A673 (cell line): ENCODE data around the genes TEX35 and AXDND1.

DNA sequence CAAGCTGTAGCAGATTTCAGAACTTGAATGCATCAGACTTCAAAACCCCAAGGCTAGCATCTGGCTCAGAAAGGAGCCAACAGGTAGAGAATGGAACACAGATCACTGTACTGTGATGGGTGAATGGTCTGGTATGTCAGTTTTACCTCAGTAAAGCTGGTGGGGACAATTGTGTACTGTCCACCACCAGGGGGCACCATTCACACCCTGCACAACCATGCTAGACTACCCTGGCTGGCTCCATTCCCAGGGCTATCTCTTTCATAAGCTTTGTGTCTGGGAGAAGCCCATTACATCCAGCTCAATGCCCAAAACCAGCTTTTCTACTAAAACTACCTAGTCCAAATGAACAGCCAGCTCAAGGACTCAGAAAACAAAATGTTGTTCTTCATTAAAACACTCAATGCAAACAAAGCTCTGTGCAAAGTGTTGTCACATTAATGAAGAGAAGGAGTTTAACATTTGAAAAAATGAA, 62.0 kb upstream of the SEC16B start:
- PRO-cap = no peak

GRCh38 chr1:178055935-178056494, 37.9 kb upstream of the RASAL2 start:
- PRO-cap = no peak

- PRO-cap = no peak
Measured at GRCh38 chr1:178184759-178185665, 91.1 kb downstream of the RASAL2 start.

DNA sequence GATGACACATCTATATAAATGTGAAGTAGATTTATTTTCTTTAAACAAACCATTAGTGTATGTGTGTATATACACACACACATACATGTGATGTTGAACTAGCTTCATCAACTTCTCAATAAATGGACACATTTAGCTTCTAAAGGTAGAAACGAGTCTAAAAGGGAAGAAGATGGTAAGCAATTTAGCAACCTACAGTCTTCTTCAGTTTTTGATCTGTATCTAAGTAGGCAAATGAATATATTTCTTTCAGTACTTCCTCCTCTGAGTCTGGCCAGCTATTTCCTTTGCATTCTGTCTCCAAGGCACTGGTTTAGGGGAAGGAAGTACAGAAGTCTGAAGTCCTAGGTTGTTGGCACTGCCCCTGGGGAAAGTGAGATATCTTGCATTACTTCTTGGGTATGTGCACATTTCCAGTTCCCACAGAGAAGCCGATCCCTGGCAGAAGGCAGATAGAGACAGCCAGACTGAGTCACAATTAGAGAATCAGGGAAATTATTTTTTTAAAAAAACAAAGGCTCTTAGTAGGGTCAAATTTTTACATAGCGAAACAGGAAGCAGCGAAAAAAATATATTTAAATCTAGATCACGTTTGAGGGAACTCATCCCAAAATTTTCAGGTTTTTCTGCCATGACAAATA, 98.7 kb downstream of the RASAL2 start:
- PRO-cap = no peak

GRCh38 chr1:178493667-178494053, 3.1 kb downstream of the CLEC20A start:
- PRO-cap = unidirectional peak, plus-strand start at chr1:178493949

- PRO-cap = no peak
Measured at GRCh38 chr1:178512743-178513286, at the start of gene TEX35. Gene TEX35 (plus strand): TSS chr1:178513109.

- PRO-cap = no peak
Measured at GRCh38 chr1:178529794-178530606, 17.1 kb downstream of the TEX35 start.

GRCh38 chr1:178614187-178614829, 101.4 kb downstream of the TEX35 start:
- PRO-cap = no peak

- PRO-cap = no peak
Measured at GRCh38 chr1:178862193-178862998, 8.5 kb downstream of the ANGPTL1 start.

- PRO-cap = no peak
Measured at GRCh38 chr1:178917916-178918380, 47.1 kb upstream of the ANGPTL1 start.

GRCh38 chr1:179029227-179030352, 3.9 kb downstream of the FAM20B start:
- PRO-cap = no peak

DNA sequence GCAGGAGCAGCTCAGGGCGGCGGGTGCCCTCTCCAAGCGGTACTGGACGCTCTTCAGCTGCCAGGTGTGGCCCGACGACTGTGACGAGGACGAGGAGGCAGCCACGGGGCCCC, 258 bp downstream of the TOR3A start:
- PRO-cap = no peak

- PRO-cap = no peak
Measured at GRCh38 chr1:179127204-179127525, 45.3 kb downstream of the TOR3A start.

GRCh38 chr1:179298832-179299322, 5.3 kb downstream of the SOAT1 start:
- PRO-cap = no peak

DNA sequence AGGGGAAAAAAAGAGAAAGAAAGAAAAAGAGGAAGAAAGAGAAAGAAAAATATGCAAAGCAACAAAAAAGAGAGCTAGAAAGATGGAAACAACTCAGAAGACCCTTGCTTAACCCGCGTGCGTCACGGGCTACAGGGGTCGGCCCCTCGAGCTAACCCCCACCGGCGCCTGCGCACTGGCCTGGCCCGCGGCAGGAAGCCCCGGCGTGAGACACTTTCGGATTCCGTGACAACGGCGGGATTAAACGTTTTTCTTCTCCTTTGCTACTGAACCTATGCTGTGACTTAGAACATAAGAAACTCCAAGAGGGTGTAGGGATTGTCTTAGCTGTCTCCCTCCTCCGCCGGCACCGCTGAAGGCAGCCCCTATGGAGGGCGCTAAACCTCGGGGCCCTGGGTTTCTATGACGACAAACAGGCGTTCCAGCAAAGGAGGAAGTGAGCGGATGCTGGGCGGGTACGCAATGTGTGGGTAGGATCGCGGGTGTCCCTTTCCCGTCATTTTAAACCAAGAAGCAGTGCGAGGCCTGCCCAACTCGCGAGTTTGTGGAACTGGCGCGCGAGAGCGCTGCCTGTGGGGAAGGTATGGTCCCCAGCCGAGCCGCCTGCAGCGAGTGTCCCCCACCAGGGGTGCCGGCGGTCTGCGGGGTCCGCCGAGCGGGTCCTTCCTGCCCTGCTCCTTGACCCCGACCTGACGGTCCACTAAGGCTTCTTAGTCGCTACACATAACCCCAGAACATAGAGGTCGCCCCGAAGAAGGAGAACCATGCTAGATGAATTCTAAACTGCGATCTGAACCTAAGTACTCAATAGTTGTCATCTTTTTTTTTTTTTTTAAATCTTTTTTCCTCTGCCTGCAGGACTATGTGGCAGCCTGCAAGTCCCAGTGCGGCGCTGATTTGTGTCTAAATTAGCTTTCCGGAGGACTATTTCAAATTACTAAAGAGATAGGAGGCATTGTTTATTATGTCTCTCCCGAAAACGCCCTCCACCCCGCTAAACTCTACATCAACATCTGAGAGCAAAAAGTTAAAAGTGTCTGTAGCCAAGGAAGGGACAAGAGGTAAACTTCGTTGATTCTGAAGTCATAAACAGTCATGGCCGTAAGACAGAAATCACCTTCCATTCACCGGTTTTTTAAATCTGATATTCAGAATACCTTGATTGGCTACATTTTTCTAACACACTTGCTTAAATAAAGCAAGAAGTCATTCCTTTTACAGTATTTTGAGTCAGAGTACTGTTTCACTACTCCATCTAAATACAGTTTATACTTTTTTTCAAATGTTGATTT, at the start of gene AXDND1:
Gene AXDND1 (plus strand): TSS at position 426 of the 1,292 bp plus-strand sequence.
- PRO-cap = bidirectional peak, plus-strand start at position 181 of the sequence, minus-strand start at position 151 of the sequence; bidirectional peak, plus-strand start at position 499 of the sequence, minus-strand start at position 354 of the sequence; unidirectional peak, minus-strand start at position 685 of the sequence

DNA sequence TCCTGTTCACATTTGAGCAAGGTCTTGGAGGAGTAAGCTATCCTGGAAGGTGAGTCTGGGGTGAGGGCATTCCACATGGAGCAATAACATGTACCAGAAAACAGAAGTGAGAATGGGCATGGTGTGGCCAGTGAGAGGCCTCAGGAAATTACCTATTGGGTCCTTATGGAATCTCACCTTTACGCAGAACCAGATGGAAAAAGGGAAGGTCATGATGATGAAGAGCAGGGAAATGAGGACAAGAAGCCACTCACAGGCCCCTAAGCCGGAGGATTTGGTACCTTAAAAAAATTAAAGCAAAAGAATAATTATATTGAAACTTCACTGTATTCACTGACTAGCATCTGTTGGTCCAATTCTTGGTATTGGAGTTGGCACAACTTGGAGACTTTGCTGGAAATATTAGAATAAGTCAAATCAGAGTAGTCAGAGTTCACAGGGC, 11.2 kb downstream of the NPHS2 start:
- PRO-cap = no peak

- PRO-cap = no peak
Measured at GRCh38 chr1:179816201-179816916, 61.2 kb downstream of the TOR1AIP2 start.

DNA sequence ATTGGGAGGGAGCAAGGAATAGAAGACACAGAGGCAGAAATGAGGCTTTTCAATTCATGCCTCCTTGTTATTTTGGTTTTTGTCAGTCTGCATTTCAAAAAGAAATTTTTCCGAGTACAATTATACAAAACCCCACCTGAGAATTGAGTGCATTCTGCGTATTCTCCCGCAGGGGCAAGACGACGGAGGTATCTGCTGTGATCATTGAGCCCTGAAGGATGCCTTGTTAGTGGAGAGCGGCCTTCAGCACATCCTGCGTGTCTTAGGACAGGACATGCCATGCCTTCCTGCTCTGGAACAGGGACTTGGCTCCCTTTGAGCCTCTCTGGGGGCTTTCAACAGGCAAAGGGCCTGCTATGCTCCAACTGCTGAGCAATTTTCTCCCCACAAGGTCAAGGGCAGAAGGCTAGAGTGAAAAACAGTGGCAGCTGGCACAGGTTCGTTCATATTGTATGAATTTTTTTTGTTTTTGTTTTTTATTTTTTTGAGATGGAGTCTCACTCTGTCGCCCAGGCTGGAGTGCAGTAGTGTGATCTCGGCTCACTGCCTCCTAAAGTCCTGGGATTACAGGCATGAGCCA, 52.4 kb downstream of the TOR1AIP2 start:
- PRO-cap = no peak

DNA sequence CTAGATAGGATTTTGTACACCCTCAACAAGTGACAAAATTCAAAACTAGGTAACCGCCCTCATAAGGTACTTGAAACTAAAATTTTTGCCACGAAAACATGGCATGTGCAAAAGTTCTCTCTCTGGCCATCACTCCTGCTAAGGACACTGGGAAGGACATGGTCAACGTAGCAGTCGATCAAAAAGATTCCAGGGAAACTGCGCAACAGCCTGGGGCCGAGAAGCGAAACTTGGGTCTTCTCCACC, 369 bp upstream of the TOR1AIP1 start:
- PRO-cap = bidirectional peak, plus-strand start at position 132 of the sequence, minus-strand start outside the sequence

GRCh38 chr1:180182932-180183280, 28.2 kb downstream of the QSOX1 start:
- PRO-cap = no peak